Transverse colon (tissue), 4 donors: ENCODE data around the gene PTP4A1.

DNA sequence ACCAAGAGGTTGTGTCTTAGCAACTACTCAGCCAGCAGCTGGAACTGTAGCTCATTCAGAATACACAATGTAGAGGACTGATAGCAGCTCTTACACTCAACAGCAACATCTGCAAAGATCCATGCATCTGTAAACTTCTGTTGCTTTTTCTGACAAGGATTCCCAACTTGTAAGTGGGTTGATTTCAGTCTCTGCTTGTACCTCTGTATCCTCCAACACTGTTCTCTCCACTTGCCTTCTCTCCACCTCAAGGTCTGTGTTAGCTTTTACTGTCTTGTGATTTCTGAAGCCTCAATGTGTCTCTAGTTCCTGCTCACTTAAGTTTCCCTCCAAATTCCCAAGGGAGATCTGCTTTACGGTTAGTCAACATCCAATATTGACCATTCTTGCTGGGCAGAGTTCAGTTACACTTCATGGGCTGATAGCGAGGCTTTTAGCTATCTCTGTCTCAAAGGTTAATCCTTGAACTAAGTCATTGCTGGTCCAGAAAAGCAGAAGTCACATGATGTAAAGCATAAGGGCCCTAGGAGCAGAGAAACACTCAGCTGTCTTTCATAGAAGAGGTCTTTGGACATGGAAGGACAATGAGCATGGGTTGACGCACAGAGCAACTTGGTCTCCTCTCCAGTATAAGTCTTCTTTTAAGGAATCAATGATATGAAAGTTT lies 71.7 kb upstream of the LGSN start:
- PRO-cap: no peak
- RAMPAGE, long total RNA, 4 experiments: no peak in any of the 4 experiments

DNA sequence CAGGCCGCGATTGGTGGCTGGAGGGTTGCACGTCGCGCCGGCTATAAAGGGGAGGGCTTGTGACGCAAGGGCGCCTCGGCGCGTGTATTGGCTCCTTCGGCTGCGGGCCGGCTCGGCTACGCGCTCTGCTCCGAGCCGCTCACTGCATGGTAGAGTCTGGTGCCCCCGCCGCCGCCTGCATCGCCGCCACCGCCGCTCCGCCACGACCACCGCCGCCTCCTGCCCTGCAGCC lies at the start of gene PTP4A1:
Gene PTP4A1 (plus strand): TSS at position 73 of the 232 bp plus-strand sequence.
- PRO-cap: bidirectional peak, plus-strand start at position 147 of the sequence, minus-strand start outside the sequence
- RAMPAGE, long total RNA, 4 experiments: start-site peak on the plus strand in 3 of 4 experiments, centred at positions 110 to 179 of the sequence, 20 to 81 reads per replicate; start-site peak on the minus strand in 2 of 4 experiments, centred at positions 19 to 34 of the sequence, 5 to 8 reads per replicate

- PRO-cap: no peak
- RAMPAGE, long total RNA, 4 experiments: no peak in any of the 4 experiments
These were observed 12.0 kb downstream of the PTP4A1 start for GRCh38 chr6:63584250-63584625.

- PRO-cap: no peak
- RAMPAGE, long total RNA, 4 experiments: no peak in any of the 4 experiments
These were observed 27.8 kb downstream of the PHF3 start for GRCh38 chr6:63663236-63664021.

DNA sequence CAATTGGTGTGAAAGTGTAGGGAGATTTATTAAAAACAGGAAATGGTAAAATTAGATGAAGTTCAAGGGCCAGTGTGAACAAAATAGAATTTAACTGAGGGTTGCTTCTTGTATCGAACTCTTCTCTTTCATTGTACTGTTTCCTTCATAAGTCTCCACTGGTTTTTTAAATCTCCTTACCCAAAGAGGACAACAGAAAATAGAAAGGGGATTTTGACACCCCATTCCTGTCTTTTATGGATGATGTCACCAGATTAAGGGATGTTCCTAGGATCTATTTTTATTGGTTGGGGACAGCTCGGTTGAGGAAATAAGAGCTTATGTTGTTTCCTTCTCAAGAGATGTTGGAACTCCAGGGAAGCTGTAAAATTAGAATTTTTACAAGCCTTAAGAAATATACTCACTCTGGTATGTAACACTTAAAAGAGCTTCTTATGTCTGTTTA lies 171.4 kb downstream of the PHF3 start:
- PRO-cap: no peak
- RAMPAGE, long total RNA, 4 experiments: no peak in any of the 4 experiments

DNA sequence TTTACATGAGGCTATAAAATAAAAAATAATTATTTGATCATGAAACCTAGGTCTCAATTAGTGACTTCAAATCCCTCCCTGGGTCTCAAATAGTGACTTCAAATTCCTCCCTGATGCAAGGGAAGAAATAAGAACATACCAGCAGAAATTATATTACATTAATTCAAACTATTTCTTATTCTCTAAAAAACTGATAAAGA lies 63.9 kb upstream of the EYS start:
- PRO-cap: no peak
- RAMPAGE, long total RNA, 4 experiments: no peak in any of the 4 experiments

DNA sequence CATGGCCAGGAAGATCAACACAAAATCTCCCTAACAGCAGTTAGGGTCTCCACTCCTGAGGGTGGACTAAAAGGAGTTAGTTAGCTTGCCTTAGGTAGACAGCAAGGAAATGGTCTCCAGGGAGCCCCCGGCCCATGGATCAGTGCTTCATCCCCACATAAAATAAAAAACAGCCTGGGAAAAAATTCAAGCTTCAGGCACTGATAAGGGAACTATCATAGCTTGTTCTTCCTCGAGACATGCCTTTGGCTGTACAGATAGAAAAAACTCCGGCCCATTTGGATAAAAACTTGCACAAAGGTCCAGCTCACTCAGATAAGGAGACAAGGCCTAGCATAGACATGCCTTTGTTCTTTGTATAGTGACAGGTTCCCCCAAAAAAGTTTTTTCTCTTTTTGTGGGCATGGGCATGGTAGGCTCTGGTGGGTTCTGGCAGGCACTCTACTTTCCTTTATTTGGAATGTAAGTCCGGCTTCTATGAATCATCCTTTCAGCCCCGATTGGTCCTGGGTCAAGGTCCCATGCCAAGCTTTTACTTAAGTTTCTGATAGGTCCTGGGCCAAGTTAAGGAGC lies 230.7 kb upstream of the EYS start:
- PRO-cap: no peak
- RAMPAGE, long total RNA, 4 experiments: no peak in any of the 4 experiments

DNA sequence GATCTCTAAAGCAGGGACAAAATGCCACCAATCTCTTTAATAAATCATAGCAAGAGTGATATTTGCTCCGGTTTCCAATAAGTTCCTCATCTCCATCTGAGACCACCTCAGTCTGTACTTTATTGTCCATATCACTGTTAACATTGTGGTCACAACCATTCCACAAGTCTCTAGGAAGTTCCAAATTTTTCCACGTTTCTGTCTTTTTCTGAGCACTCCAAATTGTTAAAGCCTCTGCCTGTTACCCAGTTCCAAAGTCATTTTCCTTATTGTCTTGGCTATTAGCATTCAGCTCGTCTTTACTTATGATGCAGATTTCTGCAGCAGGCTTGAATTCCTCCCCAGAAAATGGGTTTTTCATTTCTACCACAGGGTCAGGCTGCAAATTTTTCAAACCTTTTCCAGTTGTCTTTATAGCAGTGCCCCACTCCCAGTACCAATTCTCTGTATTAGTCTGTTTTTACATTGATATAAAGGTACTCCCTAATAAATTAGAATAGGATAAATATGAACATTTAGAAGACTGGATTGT lies 595.5 kb upstream of the ADGRB3 start:
- PRO-cap: no peak
- RAMPAGE, long total RNA, 4 experiments: no peak in any of the 4 experiments

DNA sequence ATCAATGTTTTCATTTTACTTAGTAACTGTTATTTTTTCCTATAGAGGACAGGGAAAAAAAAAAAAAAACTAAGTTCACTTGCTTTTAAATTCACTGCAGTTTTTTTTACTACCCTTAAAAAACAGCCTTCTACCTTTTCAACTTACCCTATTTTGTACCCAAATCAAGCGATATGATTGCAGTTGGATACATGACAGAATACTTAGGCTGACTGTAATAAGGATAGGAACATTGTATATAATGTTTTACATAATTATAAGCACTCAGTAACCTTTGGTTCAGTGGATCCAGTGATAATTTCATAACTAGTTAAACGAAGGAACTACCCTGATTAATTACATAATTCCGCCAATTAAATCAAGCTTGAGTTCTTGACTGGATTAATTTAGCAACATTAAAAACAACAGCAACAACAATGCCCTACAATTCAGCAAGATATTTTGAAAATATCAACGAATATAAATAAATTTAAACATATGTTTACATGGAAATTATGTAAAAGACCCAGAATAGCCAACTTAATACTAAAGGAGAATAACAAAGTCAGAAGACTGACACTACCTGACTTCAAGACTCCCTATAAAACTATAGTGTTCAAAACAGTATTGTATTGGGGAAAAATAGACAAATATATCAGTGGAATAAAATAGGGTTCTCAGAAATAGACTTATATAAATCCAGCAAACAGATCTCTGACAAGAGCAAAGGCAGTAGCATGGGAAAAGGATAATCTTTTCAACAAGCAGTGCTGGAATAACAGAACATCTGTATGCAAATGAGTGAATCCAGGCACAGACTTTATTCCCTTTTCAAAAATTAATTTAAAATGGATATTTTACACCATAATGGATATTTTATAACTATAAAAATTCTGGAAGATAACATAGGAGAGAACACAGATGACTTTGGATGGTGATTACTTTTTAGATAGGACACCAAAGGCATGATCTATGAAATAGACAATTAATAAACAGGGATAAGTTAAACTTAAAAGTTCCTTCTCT lies 593.5 kb upstream of the ADGRB3 start:
- PRO-cap: no peak
- RAMPAGE, long total RNA, 4 experiments: no peak in any of the 4 experiments

DNA sequence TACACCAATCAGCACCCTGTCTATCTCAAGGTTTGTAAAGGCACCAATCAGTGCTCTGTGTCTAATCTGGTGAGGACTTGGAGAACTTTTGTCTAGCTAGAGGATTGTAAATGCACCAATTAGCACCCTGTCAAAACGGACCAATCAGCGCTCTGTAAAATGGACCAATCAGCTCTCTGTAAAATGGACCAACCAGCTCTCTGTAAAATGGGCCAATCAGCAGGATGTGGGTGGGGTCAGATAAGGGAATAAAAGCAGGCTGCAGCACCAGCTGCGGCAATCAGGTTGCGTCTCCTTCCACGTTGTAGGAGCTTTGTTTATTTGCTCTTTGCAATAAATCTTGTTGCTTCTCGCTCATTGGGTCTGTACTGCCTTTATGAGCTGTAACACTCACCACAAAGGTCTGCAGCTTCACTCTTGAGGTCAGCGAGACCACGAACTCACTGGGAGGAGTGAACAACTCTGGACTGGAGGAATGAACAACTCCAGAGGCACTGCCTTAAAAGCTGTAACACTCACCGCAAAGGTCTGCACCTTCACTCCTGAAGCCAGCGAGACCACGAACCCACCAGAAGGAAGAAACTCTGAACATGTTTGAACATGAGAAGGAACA lies 248.2 kb downstream of the ADGRB3 start:
- PRO-cap: no peak
- RAMPAGE, long total RNA, 4 experiments: no peak in any of the 4 experiments

DNA sequence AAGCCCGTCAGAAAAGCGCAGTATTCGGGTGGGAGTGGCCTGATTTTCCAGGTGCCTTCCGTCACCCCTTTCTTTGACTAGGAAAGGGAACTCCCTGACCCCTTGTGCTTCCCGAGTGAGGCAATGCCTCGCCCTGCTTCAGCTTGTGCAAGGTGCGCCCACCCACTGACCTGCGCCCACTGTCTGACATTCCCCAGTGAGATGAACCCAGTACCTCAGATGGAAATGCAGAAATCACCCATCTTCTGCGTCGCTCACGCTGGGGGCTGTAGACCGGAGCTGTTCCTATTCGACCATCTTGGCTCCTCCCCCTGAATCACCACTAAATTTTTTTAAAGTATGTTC lies 351.6 kb downstream of the LMBRD1 start:
- PRO-cap: no peak
- RAMPAGE, long total RNA, 4 experiments: no peak in any of the 4 experiments

GRCh38 chr6:69937667-69938231 lies 71.4 kb downstream of the COL19A1 start:
- PRO-cap: no peak
- RAMPAGE, long total RNA, 4 experiments: no peak in any of the 4 experiments

- PRO-cap: bidirectional peak, plus-strand start at chr6:70399194, minus-strand start at chr6:70399031; bidirectional peak, plus-strand start at chr6:70399590, minus-strand start at chr6:70399594
- RAMPAGE, long total RNA, 4 experiments: start-site peak on the minus strand in 2 of 4 experiments, at chr6:70399026-70399091 at its widest, 12 to 57 reads per replicate
These were observed 14.0 kb upstream of the FAM135A start for GRCh38 chr6:70398878-70400084.

DNA sequence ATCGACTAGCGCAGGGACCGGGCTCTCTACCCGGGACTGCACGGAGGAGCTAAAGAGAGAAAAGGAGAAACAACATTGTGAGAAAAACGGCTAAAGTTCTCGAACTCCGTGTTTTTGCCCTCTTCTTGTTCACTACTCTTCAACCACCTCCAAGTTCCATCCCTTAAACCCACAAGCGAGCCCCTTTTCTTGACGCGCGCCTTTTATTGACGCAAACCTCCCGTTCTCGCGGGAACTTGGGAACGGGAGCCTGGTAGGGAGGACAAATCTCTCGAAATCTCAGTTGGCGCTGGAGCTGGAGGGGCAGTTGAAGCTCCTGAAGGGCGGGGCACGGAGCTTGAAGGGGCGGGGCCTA lies 317 bp upstream of the FAM135A start:
- PRO-cap: bidirectional peak, plus-strand start outside the sequence, minus-strand start at position 177 of the sequence
- RAMPAGE, long total RNA, 4 experiments: no peak in any of the 4 experiments

- PRO-cap: unidirectional peak, minus-strand start at chr6:71289435
- RAMPAGE, long total RNA, 4 experiments: no peak in any of the 4 experiments
These were observed 714 bp downstream of the OGFRL1 start for GRCh38 chr6:71289186-71289864.

DNA sequence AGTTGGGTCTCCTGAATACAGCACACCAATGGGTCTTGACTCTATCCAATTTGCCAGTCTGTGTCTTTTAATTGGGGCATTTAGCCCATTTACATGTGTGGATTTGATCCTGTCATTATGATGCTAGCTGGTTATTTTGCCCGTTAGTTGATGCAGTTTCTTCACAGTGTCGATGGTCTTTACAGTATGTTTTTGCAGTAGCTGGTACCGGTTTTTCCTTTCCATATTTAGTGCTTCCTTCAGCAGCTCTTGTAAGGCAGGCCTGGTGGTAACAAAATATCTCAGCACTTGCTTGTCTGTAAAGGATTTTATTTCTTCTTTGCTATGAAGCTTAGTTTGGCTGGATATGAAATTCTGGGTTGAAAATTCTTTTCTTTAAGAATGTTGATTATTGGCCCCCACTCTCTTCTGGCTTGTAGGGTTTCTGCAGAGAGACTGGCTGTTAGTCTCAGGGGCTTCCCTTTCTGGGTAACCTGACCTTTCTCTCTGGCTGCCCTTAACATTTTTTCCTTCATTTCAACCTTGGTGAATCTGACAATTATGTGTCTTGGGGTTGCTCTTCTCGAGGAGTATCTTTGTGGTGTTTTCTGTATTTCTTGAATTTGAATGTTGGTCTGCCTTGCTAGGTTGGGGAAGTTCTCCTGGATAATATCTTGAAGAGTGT lies 70.8 kb downstream of the OGFRL1 start:
- PRO-cap: no peak
- RAMPAGE, long total RNA, 4 experiments: no peak in any of the 4 experiments

GRCh38 chr6:71653484-71654023 lies 232.8 kb upstream of the RIMS1 start:
- PRO-cap: unidirectional peak, minus-strand start at chr6:71653754
- RAMPAGE, long total RNA, 4 experiments: no peak in any of the 4 experiments

- PRO-cap: no peak
- RAMPAGE, long total RNA, 4 experiments: no peak in any of the 4 experiments
These were observed 331.7 kb downstream of the RIMS1 start for GRCh38 chr6:72217967-72218479.

DNA sequence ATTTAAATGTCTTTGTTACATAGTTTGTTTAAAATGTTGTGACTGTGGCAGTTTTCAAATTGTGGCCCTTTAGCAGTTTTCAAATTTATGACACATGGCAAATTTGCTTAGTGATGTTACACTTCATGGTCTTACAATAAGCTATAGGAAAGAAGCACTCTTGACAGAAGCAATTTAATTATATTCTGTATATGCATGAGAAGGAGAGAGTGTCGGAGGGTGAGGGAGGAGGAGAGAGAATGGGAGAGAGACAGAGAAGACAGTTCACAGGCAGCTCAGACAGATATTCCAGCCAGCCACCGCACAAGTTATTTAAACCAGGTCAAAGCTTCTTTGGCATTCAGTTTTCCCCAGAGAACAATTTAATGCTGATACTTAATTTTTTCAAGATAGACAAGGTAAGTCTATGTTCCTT lies 255.4 kb upstream of the KCNQ5 start:
- PRO-cap: no peak
- RAMPAGE, long total RNA, 4 experiments: no peak in any of the 4 experiments

- PRO-cap: no peak
- RAMPAGE, long total RNA, 4 experiments: no peak in any of the 4 experiments
These were observed 61.2 kb upstream of the KCNQ5 start for GRCh38 chr6:72560426-72561235.